Measurements from ENCODE around the gene OTUD7A.

DNA sequence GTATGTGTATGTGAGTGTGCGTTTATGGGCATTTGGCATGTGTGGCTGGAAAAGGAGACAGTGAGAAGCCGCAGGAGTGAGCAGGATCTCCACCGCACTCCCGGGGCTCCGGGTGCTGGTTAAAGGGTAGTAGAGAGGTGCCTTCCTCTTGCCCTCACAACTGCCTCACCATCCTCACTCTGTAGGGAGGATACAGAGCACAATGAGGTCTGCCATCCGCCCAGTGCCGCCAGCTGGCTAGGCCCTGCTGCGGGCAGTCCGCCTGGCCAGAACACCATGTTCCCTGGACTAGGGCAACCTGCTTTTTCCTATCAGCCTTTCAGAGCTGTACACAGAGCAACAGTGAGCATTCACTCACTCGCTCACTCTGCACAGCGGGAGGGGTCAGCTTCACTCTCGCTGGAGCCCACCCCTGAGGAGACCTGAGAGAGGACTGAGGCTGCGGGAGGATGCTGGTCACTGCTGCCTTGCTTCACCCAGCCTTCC, 58.9 kb downstream of the OTUD7A start:
- RAMPAGE, long total RNA = no peak
- RRBS = no CpG with 5 or more reads among the region's 13 CpGs

- RAMPAGE, long total RNA = no peak
- RRBS = under 1% methylated on average over 52 of the region's 125 CpGs
Observed at GRCh38 chr15:31870327-31871243, at the start of gene OTUD7A. TSS of gene OTUD7A (minus strand) at chr15:31870673.

DNA sequence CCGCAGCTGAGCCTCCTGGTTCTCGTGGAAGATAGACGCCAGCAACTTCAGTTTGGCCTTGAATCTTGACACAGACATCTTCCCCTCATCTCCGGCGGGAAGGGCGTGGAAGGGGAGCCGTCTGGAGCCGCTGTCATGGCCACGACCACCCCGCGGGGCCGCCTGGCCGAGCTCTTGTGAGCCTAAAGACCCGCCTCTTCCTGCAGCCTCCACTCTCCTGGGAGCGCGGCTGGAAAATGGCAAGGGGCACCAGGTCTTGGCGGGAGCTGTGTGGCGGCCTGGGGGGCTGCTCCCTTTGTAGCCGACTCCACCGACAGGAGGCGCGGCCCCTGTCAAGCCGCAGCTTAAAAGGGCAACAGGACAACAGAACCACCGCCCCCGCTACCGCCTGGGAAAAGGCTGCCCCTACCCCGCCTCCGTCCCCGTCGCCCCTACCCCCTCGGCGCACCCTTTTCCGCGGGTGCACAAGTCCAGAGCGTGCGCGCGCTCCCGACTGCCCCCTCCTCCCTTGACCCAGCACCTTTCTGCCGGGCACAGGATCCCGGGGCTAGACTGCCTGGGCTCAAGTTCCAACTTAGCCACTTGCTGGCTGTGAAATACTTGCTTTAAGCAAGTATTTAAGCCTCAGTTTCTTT, 60.4 kb downstream of the GOLGA8K start:
- RAMPAGE, long total RNA = no peak
- RRBS = no CpG with 5 or more reads among the region's 41 CpGs

DNA sequence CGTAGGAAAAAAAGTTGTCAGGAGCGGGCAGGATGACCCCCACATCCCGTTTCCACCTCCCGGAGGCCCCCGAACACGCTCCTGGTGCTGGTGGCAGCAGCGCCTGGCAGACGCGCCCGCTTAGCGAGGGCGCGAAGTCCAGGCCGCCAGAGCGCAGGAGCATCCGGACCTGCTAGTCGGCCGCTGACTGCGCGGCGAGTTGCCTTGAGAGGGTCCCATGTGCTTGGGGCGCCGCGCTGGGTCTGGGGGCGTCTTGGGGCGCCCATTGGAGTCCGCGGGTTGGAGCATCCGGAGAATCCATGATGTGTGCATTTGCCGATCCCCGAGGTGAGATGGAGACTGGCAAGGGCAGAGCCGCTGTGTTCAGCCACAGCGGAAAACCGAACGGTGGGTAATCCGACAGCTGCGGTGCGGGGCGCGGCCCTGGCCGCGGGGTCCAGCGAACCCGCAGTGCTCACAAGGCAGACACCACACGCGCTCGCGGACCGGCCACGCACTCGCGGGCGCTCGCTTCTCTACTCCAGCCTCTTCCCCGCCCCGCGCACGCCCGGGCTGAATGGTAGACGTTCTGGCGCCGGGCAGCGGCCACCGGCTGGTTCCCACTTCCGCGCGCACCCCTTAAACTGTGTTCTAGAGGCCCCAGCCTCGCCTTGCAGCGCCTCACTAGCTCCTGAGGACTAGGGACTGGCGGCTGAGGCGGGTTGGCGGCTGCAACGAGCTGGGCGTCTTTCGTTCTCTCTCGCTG, 744 bp downstream of the GREM1 start:
- RAMPAGE, long total RNA = no peak
- RRBS = 0% methylated on average over 19 of the region's 76 CpGs

- RAMPAGE, long total RNA = no peak
- RRBS = no CpG with 5 or more reads among the region's 10 CpGs
Observed at GRCh38 chr15:32732628-32733891, 15.3 kb downstream of the GREM1 start.

DNA sequence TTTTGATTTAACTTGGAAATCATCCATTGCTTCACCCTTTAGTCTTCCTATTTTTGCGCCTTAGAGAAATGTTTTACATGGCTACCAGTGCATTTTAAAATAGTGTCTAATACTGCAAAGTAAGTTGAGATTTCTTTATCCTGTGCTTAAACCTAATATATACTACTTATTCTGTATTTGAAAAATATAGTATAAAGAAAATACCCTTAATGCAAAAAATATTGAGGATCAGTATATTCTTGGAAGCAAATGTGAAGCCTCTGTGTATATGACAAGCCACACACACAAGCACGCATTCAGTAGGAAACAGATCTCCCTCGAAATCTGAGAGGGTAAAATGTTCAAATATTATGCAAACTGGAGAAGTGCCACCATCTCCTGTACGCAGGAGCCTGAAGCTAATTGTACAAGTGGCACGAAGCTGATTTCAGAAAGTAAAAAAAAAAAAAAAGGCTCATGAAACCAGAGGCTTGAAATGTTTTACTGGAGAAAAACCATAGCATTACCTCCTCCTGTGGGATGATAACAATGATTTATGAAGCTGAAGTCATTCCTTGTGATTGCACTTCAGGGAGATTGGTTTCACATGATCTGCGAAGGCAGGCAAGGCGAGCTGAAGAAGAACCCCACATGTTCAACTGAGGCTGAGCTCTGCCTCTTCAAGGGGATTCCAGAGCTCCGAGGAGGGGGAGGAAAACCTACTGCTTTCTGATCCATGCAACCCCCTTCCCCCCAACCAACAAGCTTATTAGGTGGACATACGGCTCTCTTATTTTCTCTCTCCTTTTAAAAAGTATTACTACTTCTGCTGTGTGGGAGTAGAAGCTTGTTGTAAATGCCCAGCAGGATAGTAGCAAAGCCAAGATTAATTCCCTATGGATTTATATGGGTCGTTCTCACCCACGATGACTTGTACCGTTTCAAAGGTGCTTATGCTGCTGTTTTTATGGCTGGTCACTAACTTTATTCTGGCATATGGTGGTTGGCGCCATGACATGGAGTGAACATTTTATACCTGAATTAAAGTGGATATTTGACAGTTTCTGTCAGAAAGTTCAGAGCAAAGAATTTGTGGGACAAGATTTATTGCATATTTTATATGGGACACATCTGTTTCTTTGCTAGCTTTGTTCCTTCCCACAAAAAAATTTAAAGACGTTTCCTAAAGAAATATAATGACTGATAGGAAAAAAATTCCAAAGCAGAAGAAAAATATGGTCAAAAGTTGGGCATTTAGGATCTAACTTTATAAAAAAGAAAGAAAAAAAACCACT, 101.1 kb downstream of the GREM1 start:
- RAMPAGE, long total RNA = no peak
- RRBS = no CpG with 5 or more reads among the region's 14 CpGs

GRCh38 chr15:33154951-33155249, 39.6 kb downstream of the FMN1 start:
- RAMPAGE, long total RNA = no peak

- RAMPAGE, long total RNA = no peak
- RRBS = no CpG with 5 or more reads among the region's 4 CpGs
Observed at GRCh38 chr15:33856203-33856726, 112.0 kb upstream of the CHRM5 start.

DNA sequence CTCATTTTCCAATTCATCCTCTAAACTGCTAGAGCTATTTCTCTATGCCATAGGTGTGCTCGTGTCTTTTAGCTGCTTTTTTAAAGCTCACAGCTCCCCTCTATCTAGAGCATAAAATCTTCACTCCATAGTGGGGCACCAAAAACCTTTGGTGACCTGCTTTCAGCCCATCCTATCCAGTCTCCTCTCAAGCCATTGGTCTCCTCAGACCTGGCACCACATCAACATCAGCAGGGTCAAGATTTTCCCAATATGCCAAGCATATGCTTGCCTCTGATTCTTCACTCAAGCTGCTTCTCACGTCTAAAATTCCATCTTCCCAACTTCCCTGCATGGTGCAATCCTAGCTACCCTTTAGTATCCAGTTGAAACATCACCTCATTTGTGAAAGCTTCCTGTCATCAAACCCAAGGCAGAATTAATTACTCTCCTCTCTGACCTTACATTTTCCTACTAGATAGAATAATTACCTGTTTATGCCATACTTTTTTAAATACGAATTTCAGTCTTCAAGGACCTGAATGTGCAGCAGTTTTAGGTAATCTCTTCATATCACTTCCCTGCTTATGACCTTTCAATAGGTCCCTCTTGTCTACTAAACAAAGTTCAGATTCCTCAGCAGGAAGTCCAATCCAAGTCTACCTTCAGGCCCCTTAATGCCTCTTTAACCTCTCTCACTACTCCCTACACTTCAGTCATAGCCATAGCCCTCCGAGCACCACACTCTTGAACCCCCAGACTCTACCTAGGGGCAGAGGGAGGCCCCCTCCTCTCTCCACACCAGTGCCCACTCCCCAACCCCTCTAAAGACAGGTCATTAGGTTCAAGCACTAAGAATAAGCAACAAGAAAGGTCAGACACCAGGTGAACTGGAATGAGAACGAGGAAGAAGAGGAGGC, 9.3 kb upstream of the CHRM5 start:
- RAMPAGE, long total RNA = no peak
- RRBS = no CpG with 5 or more reads among the region's 5 CpGs

DNA sequence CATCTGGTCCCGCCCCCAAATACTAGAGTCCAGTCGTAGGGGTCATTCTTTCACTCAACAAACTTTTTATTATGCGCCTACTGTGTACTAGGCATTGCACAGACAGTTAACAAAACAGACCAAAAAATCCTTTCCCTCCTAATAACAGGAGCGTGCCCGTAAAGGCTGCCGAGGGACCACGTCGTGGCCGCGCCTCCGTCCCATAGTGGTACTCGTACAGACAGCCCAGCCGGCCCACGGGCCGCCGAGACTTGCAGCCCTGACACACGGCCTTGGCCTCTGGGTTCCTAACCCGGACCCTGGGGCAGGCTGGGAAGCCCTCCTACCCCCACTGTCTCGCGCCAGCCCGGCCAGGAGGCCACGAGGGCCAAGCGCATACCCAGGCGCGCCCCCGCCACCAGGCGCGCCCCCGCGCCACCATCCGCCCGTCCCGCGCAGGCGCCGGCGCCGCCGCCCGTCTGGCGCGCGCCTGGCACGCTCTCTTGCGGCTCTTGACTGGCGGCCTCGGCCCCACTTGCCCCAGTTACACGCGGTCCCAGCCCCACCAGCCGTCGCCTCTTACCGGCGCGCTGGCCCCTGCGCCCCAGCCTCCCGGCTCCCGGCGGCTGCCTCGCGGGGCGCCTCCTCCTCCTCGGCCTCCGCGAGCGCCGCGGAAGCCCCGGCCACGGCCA, 651 bp downstream of the AVEN start:
- RAMPAGE, long total RNA = no peak
- RRBS = under 1% methylated on average over 31 of the region's 69 CpGs

DNA sequence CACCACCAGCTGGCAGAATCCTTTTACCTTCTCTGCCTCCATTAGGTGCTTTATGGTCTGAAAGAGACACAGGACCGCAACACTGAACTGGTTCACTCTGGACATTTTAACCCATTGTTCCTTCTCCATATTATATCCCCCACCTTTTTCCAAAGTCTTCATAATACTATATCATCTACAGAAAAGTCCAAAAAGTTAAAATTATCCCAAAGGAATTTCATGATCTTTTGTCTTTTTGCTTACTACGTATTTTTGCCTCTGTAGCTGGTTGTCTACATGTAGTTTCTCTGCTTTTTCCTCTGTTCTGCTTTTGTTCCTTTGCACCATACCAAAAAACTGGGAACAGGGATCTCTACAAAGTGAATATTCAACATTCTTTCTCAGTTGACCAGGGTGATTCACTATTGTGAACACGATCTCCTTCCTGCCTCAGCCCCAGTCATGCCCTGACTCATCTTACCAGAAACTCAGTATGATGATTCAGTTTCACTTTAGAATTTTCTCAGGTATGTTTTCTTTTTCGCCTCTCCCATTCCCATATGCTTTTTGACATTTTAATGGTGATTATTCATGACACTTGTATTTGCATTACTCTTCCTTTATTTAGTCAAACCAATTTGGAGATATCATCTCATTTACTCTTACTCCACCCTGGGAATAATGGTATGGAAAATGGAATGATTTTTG, 14.4 kb downstream of the EMC4 start:
- RAMPAGE, long total RNA = no peak
- RRBS = no CpG with 5 or more reads among the region's 4 CpGs

DNA sequence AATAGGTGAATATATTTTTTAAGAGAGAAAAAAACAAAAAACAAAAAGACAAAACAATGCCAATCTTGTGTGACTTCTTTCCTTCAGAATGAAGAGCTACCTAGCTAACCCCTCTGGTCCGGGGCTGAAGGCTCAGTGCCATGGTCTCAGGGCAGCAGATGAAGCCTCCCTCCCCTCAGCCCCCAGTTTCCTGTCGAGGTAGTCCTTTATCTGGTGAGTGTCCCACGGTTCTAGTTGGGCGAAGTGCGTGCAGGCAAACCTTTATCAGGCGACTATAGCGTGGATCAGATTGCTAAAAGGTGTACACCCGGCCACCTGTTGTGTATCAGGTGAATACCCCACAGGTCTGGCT, 725 bp downstream of the SLC12A6 start:
- RAMPAGE, long total RNA = no peak
- RRBS = 4% methylated on average over 1 of the region's 8 CpGs

DNA sequence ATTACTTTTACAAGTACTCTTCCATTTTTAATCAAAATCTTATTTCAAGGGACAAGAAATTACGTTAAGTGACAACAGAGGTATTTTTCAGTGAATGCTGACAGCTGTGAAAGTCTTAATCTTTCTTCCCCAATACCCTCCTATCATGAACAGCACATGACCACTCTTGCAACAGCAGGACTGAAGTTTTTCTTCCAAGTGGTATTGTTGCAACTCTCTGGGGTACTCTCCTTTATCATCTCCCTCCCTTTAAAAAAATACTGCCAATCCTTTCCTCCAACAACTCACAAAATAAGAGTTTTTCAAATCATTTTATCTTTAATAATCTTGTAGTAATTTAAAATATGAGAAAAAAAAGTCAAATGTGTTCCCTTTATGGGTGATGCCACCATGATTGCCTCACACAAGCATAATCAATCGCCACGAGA, 1.5 kb downstream of the NOP10 start:
- RAMPAGE, long total RNA = no peak
- RRBS = no CpG with 5 or more reads among the region's 3 CpGs

- RAMPAGE, long total RNA = no peak
- RRBS = no CpG with 5 or more reads among the region's 12 CpGs
Observed at GRCh38 chr15:34656217-34657064, 73.0 kb upstream of the GOLGA8B start.

DNA sequence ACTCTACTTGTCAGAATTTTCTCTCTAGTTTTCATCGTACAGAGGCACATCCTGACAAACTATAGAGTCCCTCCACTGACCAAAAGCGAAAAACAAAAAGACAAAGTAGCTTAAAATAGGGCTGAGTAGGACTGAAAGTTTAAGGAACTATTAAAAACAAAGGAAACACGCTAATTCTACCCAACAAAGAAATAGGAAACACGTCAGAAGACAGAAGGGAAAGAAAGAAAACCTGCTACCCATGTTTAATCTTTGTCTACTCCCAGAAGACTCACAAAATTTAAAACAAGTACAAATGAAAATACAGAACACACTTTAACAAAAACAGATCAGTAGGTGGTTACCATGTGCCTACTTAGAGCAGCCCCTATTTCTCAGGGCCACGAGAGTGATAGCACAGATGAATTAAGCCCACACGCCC, 26.4 kb downstream of the NANOGP8 start:
- RAMPAGE, long total RNA = no peak
- RRBS = no CpG with 5 or more reads among the region's 6 CpGs

GRCh38 chr15:35355796-35356488, 190.0 kb downstream of the DPH6 start:
- RAMPAGE, long total RNA = no peak
- RRBS = no CpG with 5 or more reads among the region's 8 CpGs

GRCh38 chr15:35389714-35390217, 156.2 kb downstream of the DPH6 start:
- RAMPAGE, long total RNA = no peak
- RRBS = no CpG with 5 or more reads among the region's 3 CpGs

- RAMPAGE, long total RNA = no peak
- RRBS = no CpG with 5 or more reads among the region's 5 CpGs
Observed at GRCh38 chr15:35696654-35697184, 150.8 kb upstream of the DPH6 start.

GRCh38 chr15:36880129-36880669, 220.2 kb downstream of the MEIS2 start:
- RAMPAGE, long total RNA = no peak
- RRBS = 3% methylated on average over 10 of the region's 39 CpGs

GRCh38 chr15:37096837-37097860, 3.2 kb downstream of the MEIS2 start:
- RAMPAGE, long total RNA = no peak
- RRBS = no CpG with 5 or more reads among the region's 36 CpGs

Data from kidney epithelial cell (primary cell).